GM06990 (cell line): ENCODE data around the gene OR1I1.

DNA sequence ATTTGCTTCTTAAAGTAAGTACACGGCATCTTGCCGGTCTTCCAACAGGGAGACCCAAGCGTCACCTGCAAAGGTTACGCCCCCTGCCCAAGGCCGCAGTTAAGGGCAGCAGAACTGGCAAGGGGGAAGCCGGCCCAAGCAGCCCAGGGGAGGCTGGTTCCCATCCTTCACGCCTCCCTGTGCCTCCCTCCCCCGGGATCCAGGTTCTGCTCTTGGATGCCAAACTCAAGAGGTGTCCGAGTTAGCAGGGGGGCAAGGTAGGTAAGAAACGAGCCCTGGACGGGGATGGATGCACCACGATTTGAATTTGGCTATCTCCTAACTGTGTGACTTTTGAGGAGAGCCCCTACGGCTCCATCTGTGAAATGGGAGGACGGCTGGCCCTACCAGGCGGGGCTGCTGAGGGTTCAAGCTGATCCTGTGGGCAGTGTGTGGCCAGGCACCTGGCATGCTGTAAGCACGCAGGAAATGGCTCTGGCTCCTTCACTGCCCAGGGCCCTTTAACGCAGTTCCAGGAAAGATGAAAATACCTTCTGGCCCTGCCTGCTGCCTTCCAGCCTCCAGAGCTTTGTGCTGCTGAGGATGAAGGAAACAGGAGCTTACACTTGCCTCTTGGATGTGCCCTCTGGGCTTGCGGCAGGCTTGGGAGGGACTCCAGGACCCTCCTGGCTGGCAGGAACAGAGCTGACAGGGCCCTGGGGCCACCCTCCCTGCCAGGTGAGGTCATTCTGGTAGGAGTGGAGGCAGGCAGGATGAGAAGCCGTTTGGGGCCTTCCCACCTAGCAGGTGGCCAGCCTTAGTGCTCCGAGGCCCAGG lies 8.9 kb downstream of the RFX1 start:
- RRBS, result 89% methylated on average over 3 of the region's 20 CpGs

DNA sequence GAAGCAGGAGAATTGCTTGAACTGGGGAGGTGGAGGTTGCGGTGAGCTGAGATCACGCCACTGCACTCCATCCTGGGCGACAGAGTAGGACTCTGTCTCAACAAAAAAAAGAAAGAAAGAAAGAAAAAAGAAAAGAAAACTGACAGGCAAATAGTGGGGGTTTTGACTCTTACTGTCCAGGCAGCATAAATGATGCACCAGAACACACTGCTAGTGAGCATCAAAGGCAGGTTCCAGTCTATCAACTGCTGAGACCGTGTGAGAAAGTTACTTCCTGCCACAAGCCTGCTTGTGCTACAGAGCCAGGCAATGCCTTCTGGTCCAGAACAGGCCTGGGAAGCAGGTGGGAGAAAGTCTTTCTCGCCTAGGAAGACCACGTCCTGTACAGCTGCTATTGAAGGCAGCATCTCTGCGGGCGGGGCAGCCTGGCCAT lies 3.7 kb downstream of the RFX1 start:
- RRBS, result no CpG with 5 or more reads among the region's 8 CpGs

DNA sequence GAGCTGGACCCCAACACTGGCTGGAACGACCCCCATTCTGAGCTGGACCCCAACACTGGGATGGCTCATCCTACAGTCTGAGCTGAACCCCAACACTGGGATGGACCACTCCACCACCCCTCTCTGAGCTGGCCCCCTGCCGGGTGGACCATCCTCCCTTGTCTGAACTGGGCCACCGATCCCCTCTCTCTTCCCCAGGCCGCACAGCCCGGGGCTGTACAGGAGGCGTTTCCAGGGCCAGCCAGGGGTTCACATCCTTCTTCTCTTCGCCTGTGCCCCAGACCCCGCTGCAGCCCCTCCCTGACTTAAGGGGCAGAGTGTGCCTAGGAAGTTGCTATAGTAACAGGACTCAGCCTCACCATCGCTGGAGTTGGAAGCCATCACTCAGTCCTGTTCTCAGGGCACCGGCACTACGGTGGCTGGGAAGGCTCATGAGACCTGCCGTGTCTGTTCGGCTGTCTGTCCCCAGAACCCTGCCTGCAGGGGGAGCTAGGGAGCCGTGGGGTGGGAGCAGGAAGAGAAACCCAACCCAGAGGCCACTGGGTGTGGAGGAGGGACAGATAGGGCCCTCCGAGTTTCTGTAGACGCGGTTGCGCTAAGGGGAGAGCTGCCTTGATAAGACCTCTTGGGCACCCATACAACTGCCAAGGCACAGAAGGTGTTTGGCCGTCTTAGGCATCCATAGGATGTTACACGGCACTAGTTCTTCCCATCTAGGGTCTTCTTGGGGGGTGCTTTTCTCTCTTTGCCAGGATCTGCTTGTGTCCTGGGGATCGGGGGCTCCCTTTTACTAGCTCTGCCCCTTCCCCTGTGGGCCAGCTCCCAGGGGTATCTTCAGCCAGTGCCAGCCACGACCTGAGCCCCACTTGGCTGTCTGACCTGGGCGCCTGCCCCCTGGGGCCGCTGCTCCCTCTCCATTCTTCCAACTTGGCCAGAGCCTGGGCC lies 3.5 kb downstream of the PRKACA start:
- RRBS, result 95% methylated on average over 4 of the region's 24 CpGs

GRCh38 chr19:14116718-14117437 lies 684 bp downstream of the PRKACA start:
- RRBS, result 13% methylated on average over 2 of the region's 19 CpGs

- RRBS, result no CpG with 5 or more reads among the region's 17 CpGs
Observed at GRCh38 chr19:14383429-14384760, 2.7 kb downstream of the ADGRE5 start.

- RRBS, result no CpG with 5 or more reads among the region's 19 CpGs
Observed at GRCh38 chr19:14396836-14397415, 15.7 kb downstream of the ADGRE5 start.

GRCh38 chr19:14413287-14414493 lies 5.5 kb downstream of the DDX39A start:
- RRBS, result no CpG with 5 or more reads among the region's 11 CpGs

- RRBS, result 5% methylated on average over 4 of the region's 14 CpGs
Observed at GRCh38 chr19:14433915-14434353, 828 bp downstream of the PKN1 start.

DNA sequence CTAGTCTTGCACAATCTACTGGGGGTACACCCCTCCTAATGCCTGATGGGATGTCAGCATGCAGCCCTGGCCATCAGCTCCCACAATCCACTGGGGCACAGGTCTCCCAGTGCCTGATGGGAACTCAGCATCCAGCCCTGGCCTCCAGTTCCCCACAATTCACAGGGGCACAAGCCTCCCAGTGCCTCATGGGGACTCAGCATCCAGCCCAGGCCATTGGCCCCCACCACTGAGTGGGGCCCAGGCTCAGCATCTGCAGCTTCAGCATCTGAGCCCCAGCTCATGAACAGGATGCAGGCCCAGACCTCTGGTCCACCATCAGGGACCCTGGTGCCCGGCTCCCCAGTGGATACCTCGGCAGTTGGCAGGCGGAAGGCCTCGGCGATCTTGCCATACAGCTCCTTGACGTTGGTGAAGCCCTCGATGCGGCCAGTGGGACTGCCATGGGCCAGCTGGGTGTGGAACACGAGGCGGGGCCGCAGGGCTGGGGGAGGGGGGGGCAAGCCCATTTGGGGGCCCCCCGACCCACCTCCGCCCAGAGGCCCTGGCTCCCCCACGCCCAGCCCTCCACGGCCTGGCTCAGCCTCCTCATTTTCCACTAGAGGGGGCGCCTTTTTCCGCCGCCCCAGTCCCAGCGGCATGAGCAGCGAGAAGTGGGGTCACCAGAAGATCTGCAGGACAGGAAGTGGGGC lies 7.3 kb upstream of the PTGER1 start:
- RRBS, result no CpG with 5 or more reads among the region's 20 CpGs

DNA sequence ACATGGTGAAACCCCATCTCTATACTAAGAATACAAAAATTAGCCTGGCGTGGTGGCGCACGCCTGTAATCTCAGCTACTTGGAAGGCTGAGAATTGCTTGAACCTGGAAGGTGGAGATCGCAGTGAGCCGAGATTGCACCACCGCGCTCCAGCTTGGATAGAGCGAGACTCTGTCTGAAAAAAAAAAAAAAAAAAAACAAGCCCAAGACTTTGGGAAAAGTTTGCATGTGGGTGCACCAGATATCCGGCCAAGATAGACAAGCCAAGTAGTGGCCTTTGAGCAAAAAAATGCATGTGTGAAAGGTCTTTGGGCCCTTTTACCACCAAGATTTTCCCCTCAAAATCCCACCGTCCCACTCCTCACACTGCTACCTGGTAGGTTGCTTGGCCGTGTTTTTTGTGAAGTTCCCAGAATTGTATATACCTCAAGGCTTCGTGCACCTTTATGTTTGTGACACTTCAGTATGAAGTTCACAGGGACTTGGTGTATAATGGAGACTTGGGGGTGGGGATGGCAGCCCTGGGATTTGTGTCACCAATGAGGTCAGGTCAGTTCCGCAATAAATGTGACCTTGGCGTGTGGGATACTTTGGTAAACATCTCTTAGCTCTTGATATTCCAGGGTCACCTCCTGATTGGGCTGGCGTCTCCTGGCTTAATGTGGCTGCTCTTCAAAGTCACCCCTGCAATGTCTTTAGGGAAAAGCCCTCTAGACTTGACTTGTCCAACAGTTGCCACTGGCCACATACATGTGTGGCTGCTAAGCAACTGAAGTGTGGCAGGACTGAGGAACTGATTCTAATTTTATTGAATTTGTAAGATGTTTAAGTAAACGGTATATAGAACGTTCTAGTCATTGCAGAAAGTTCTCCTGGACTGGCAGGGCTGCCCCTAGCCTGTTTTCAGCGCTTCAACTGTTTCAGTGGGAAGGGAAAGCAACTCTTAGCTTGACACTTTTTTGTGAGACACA lies 5.3 kb downstream of the DNAJB1 start:
- RRBS, result no CpG with 5 or more reads among the region's 18 CpGs

DNA sequence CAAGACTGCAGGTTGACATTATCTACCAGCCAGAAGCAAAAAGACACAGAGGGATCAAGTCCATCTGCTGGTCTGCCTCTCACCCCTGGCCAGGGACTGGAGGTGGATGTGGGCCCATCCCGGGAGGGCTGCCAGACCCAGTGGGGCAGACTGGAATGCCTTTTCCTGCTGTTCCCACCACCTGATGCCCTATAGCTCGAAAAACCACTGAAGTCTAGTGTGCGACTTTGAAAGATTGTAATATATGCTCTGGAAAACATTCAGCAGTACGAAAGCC lies 2.7 kb downstream of the DNAJB1 start:
- RRBS, result no CpG with 5 or more reads among the region's 4 CpGs

DNA sequence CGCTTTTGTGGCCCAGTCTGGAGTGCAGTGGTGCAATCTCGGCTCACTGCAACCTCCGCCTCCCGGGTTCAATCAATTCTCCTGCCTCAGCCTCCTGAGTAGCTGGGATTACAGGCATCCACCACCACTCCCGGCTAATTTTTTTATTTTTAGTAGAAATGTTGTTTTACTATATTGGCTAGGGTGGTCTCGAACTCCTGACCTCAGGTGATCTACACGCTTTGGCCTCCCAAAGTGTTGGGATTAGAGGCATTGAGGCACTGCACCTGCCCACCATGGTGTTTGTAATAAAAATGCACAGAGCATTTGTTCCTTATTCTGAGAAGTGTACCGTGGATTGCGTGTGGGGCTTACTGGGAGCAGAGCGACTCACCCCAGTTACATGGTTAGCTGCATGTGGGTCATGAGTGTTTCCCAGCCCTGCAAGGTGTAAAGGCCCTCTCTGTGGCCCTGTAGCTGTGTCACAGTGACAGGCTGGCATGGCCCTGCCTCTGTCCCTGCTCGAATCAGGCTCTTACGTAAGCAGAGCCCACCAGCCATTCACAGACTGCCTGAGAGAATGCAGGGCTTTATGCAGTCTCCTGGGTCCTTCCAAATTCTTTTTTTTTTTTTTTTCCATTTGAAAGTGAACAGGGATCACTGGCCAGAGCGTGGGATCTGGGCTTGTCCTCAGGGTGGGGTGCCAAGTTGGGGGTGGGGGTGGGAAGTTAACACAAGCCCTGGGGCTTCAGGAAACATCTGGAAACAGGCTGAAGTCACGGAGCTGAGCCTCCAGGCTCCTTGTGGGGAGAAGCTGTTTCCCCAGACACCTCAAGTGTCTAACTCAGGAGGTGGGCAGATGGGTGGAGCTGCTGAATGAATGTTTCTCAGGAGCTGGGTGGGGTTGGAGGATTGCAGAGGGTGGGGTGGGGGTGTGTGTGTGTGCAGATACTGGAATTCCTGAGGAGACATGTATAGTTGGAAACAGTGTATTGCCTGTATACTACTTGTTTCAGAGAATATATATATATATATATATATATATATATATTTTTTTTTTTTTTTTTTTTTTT lies 13.3 kb downstream of the TECR start:
- RRBS, result no CpG with 5 or more reads among the region's 14 CpGs

DNA sequence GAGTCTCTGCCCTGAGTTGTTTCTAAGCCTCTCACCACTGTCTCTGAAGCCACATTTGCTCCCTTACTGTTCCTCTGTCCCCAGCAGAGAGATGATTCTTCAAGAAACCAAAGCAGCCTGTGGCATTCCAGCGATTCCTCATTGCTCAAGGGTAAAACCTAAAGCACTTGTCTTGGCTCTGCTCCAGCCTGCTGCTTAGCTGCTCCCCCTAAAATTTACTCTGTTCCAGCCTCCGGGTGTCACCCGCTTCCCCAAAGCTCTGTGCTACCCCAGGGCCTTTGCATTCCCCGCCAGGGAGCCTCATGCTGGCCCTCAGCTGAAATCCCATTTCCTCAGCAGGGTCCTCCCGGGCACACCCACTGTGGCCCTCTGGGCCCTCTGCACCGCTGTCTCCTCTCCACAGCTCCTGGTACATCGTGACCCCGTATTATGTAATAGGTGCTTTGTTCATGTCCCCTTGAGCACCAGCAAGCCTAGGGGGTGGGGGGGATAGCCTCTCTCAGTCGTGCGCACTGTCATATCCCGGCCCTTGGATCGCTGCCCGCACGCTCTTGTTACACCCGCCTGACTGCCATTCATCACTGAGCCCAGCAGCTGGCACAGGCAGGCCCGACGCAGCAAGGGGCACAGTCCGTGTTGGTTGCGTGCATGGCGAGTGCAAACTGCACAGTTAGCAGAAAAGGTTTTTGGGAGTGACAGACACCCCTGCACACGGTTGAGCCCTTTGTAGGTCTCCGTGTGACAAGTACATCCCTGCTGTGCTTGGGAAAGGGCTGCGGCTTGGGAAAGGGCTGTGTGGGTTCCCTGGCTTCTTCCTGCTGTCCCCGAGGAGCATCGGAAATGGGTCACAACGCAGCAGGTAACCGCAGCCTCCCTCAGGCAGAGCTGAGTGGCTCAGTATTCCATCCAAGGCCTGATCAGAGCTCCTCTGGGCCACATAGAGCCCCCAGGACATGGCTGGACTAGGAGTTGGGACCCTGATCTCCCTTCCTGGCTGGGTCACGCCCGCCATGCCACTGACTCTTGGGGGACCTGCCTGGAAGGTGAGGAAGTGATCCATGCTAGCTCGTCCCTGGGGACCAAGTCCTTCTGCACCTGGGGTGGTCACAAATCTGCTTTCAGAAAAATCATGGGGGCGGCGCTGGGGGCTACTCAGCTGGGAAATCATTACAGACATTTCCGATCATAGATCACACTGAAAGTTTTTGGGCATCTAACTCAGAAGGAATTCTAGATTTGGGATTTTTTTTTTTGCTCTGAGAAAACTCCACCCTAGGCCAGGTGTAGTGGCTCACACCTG lies 16.1 kb downstream of the TECR start:
- RRBS, result 83% methylated on average over 3 of the region's 33 CpGs

- RRBS, result no CpG with 5 or more reads among the region's 9 CpGs
Observed at GRCh38 chr19:14558747-14559185, 13.1 kb downstream of the NDUFB7 start.

DNA sequence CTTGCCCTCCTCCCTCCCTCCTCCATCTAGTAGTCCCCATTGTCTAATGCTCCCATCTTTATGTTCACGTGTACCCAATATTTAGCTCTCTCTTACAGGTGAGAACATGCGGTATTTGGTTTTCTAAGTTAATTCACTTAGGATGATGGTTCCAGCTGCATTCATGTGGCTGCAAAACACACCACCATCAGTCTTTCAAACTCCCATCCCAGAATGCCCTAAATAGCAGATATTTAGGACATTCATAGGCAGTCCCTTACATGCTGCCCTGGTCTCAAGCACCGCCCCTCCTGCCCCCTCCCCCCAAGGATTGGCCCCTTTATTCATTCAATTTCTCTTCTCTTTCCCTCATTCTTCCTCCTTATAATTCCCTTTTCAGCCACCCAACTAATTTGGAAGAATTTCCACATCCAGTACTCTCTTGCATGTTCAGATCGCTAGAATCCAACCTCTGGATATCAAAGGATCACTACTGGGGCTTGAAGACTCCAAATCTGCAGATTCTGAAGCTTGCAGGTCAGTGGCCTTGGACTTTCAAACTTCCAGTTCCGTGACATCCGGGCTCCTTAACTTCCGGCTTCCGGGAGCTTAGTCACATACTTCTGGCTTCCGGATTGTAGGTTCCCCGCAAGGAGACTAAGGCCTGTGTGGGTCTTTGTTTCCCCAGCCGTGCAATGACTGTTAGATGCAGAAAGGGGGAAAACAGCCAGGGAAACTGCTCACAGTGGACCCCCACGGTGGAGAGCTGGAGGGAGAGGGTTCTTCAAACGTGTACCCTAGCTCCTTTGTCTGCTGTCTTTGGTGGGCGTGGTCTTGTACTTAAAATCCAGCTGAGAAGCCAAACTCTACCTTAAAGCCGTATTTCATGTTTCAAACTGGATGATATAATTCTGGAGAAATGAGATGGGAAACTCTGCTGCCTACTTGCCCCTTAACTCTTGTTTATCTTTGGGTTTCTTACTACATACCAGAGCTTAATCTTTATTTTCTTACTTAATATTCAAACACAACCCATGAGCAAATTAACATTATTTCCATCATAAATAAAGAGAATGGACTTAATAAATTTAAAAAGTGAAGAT lies 41.3 kb downstream of the ZNF333 start:
- RRBS, result no CpG with 5 or more reads among the region's 15 CpGs

GRCh38 chr19:14743148-14743985 lies 35.0 kb downstream of the ADGRE2 start:
- RRBS, result no CpG with 5 or more reads among the region's 11 CpGs

- RRBS, result 52% methylated on average over 1 of the region's 48 CpGs
Observed at GRCh38 chr19:15011058-15011570, 588 bp downstream of the CCDC105 start.

- RRBS, result no CpG with 5 or more reads among the region's 8 CpGs
Observed at GRCh38 chr19:15081923-15082379, at the start of gene OR1I1. OR1I1 (plus strand) TSS chr19:15082211.

DNA sequence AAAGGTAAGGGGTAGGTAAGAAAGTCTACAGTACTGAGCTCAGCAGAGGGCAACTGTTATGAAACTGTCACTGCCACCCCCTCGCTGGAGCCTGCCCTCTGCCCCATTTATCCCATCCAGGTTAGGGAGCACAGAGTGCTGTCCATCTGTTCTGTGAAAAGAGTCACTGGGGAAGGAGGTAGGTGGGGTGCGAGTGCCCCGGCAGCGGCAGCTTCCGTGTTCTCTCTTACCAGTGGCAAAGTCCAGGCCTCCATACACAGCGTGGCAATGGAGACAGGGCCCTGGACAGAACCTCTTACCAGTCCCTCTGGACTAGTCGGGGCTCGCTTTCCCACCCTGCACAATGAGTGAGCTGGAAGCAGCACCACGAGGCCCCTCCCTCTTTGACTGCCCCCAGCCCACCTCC lies 1.1 kb downstream of the ILVBL start:
- RRBS, result no CpG with 5 or more reads among the region's 9 CpGs

DNA sequence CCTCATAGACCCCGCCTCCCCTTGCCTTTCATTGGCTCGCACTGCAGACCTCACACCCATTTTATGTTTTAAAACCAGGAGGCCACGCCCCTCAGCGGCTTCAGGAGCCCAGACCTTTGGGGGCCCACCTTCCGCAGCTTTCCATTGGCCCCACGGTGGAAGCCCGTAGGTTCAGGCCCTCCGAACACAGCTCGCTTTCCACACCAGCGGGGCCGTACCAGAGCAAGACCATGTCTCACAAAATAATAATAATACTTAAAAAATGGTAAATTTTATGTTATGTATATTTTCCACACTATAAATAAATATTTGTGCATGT lies 222 bp upstream of the ILVBL start:
- RRBS, result no CpG with 5 or more reads among the region's 11 CpGs